Paraaortic lymph node (tissue), 1 donor: ENCODE results near the gene NQO1.

- PRO-cap: no peak
Observed at GRCh38 chr16:68543739-68543978, 4.6 kb downstream of the ZFP90 start.

GRCh38 chr16:68742351-68742625, 5.2 kb downstream of the CDH1 start:
- PRO-cap: no peak

GRCh38 chr16:68808326-68809003, 34.9 kb upstream of the TANGO6 start:
- PRO-cap: no peak

GRCh38 chr16:68899927-68900531, 56.7 kb downstream of the TANGO6 start:
- PRO-cap: no peak

GRCh38 chr16:69106467-69106929, 1.0 kb downstream of the HAS3 start:
- PRO-cap: no peak

GRCh38 chr16:69171327-69171747, 15.6 kb upstream of the SNTB2 start:
- PRO-cap: no peak

GRCh38 chr16:69323260-69324024, 6.9 kb downstream of the PDF start:
- PRO-cap: no peak

GRCh38 chr16:69366704-69367495, 15.3 kb upstream of the TMED6 start:
- PRO-cap: no peak

DNA sequence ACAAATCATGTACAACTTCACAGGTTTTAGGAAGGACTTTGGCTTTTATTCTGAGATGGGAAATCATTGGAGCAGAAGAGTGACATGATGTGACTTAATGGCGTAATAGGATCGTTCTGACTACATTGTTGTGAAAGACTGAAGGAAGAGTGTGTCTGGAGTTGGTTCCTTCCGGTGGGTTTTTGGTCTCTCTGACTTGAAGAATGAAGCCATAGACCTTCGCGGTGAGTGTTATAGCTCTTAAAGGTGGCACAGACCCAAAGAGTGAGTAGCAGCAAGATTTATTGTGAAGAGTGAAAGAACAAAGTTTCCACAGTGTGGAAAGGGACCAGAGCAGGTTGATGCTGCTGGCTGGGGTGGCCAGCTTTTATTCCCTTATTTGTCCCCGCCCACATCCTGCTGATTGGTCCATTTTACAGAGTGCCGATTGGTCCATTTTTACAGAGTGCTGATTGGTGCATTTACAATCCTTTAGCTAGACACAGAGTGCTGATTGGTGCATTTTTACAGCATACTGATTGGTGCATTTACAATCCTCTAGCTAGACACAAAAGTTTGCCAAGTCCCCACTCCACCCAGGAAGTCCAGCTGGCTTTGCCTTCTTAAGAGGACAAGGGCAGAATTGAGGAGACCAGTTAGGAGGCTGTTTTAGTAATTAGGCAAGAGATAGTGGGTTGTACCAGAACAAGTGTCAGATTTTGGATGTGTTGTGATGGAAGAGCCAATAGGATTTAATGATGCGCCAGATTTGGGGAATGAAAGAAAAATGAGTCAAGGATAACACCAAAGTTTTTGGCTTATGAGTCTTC, 4.7 kb downstream of the CYB5B start:
- PRO-cap: no peak

- PRO-cap: no peak
Observed at GRCh38 chr16:69521624-69522173, 44.1 kb upstream of the NFAT5 start.

DNA sequence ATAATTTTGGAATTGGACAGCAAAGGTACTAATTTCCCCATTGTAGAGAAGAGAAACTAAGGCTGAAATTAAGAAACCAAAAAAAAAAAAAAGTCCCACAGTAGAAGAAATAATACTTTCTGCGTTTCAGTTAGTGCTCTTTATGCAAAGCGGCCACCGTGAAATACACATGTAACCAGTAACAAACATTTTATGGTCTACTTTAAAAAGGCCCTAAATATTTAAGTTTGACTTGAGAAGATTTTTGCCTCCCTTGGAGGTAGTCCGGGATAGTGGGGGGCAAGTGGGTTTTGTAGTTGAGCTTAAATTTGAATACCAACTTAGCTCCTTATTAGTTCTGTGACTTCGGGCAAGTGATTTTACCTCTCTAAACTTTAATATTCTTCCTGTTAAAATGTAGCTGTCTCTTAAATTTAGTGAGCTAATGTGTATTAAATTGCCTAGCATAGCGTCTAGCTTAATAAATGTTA, 3.5 kb downstream of the NFAT5 start:
- PRO-cap: no peak

- PRO-cap: no peak
Observed at GRCh38 chr16:69629139-69629759, 63.5 kb downstream of the NFAT5 start.

GRCh38 chr16:69646764-69647454, 79.5 kb downstream of the NQO1 start:
- PRO-cap: no peak

GRCh38 chr16:69691823-69692326, 34.5 kb downstream of the NQO1 start:
- PRO-cap: no peak

- PRO-cap: no peak
Observed at GRCh38 chr16:69710610-69711531, 15.5 kb downstream of the NQO1 start.

GRCh38 chr16:69726055-69727204, at the start of gene NQO1:
TSS of gene NQO1 (minus strand) at chr16:69726560.
- PRO-cap: bidirectional peak, plus-strand start at chr16:69726548, minus-strand start at chr16:69726439

- PRO-cap: no peak
Observed at GRCh38 chr16:69838327-69838931, 76.3 kb downstream of the WWP2 start.

DNA sequence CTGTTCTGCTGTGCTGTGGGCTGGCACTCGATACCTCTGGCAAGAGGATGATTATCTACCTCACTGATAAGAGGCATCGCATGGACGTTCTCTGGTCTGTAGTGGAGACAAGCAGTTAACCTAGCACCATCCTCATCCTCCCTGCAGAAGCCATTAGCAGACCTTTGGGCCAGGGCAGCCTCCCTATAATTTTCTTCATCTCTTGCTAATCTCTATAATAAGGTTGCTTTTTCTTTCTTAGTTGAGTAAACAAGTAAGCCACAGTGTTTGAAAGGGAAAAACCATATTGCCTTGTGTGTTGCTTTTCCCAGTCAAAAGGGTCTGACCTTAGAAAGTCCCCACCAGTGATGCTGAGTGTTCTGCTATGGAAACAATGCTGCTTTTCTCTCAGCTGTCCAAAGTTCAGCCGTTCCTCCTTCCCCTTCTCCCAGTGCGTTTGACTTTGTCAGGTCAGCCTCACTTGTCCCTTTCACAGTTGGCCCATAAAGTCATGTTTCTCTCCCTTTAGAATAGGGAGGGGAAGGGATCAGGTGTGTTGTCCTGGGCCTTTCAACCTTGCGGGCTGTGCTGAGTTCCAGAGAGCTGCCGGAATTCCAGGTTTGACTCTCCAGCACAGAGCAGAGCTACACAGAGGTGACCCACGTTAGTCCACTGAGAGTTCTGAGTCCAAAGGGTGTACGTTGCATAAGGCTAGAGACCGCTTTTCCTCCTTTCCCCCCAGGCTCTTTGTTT, 16.0 kb upstream of the CLEC18C start:
- PRO-cap: no peak

DNA sequence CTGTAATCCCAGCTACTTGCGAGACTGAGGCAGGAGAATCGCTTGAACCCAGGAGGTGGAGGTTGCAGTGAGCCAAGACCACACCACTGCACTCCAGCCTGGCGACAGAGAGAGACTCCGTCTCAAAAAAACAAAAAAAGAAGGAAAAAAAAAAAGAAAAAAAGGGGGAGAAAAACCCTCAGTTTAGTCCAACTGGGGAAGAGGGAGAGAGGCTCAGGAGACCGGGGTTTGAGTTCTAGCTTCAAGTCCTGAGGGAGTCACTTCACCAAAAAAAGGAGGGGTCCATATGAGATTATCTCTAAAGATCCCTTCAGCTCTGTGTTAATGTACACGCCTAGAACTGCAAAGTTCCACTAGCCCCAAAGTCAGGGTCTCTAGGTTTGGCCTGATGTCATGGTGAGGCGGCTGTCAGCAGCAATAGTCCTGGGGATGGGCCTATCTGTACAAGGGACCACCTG, 6.0 kb downstream of the AARS1 start:
- PRO-cap: unidirectional peak, plus-strand start at position 159 of the sequence

- PRO-cap: bidirectional peak, plus-strand start at chr16:70381555, minus-strand start at chr16:70381343
Observed at GRCh38 chr16:70381222-70381901, 34.7 kb downstream of the DDX19A start.